Foreskin fibroblast (primary cell): Measurements from ENCODE around the genes ZNF429 and UQCRFS1.

GRCh38 chr19:20152496-20152927 lies 14.5 kb upstream of the ZNF486 start:
- RRBS = no CpG with 5 or more reads among the region's 15 CpGs

DNA sequence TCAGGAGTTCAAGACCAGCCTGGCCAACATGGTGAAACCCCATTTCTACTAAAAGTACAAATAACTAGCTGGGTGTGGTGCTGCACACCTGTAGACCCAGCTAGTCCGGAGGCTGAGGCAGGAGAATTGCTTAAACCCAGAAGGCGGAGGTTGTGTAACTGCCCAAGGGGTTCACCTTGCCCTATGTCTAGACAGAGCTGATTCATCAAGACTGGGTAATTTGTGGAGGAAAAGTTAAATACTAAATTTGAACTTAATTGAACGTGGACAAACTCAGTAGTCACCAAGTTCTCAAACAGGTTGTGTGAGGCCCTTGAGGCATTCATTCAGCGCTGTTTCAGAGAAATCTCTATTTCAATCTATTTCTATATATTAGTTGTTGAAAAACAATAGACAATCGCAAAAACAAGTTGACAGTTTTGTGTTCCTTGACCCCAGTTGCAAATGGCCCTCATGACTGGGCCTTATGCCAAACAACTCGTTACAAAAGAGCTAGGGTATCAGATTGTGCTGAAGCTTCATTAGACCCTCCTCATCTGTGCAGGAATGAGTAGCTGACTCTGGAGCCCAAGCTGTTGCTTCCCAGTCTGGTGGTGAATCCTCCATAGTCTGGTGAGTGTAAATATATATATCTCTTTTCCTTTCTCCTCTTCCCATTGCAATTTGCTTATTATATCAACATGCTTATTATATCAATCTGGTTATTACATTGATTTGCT lies 13.6 kb upstream of the ZNF486 start:
- RRBS = no CpG with 5 or more reads among the region's 6 CpGs

GRCh38 chr19:20284473-20284722 lies 117.4 kb downstream of the ZNF486 start:
- RRBS = no CpG with 5 or more reads among the region's 13 CpGs

DNA sequence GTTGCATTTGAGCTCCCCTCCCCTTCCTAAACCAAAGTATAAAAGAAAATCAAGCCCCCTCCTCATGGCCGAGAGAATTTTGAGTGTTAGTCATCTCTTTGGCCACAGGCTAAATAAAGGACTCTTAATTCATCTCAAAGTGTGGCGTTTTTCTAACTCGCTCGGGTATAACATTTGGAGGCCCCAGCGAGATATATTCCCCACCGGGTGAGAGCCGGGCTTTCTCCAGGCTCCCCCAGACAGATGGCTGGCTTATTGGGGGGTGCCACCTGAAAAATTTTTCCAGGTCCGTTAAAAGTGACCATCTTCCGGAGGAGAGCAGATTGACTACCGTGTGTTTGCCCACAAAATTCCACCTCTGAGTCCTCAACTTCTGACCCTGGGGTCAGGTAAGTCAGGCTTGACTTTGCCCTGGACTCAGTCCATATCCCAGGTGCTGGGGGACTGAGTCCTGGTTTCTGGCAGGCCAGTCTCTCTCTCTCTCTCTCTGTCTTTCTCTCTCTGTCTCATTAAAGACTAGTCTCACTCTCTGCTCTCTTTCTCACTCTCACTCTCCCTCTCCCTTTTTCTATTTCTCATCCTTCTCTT lies 195.5 kb downstream of the ZNF486 start:
- RRBS = 76% methylated on average over 3 of the region's 10 CpGs

- RRBS = no CpG with 5 or more reads among the region's 5 CpGs
Observed at GRCh38 chr19:20367942-20368437, 197.6 kb downstream of the ZNF737 start.

GRCh38 chr19:20612625-20612817 lies 46.9 kb upstream of the ZNF737 start:
- RRBS = no CpG with 5 or more reads among the region's 4 CpGs

GRCh38 chr19:21083774-21084194 lies 1.8 kb downstream of the ZNF714 start:
- RRBS = no CpG with 5 or more reads among the region's 2 CpGs

DNA sequence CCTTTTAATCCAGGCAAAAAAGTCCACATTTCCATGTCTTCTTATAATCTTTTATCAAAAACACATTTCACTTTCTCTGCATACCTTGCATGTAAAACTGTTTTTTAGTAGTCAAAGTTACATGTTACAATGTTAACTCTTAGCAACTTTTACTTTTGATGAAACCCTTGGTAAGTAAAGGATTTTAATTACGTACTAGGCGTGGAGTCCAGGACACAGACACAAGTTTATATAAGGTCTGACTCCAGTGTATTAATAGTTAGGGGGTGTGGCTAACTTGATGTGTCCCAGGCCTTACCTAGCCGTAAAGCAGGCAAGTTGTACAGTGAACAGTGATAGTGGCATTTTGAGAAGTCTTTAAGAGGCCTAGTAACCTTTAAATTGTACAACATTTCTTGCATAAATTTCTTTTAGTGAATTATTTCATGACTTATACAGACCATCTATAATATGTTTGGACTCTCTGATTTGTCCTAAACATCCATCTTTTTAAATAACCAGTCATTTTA lies 5.8 kb downstream of the ZNF714 start:
- RRBS = no CpG with 5 or more reads among the region's 3 CpGs

DNA sequence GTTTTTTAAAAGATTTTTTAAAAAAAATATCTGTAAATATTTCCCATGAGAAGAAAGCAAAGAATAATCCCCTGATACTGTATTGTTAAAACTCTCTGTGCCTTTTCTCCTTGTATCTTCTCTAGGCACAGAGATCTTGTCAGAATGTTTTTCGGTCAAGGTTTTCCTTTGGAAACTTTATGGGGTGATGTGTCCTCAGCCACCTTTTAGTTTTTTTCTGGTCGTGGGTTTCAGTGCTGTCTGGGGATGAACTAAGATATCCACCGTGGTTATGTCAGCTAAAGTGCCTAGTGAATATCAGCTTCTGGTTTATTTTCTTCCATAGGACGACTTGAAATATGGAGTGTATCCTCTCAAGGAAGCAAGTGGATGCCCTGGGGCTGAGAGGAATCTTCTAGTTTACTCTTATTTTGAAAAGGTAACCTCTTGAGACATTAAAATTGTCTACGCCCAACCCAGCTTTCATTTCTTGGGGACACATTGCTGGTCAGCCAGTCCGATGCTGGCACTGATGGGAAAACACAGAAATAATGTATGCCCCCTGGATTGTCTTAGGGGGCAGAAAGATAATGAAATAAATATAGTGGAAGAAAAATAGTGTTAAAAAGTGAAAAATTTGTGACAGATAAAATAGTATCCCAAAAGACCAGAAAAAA lies 1.5 kb downstream of the ZNF431 start:
- RRBS = no CpG with 5 or more reads among the region's 6 CpGs

GRCh38 chr19:21439110-21440190 lies 42.5 kb downstream of the ZNF493 start:
- RRBS = no CpG with 5 or more reads among the region's 11 CpGs

DNA sequence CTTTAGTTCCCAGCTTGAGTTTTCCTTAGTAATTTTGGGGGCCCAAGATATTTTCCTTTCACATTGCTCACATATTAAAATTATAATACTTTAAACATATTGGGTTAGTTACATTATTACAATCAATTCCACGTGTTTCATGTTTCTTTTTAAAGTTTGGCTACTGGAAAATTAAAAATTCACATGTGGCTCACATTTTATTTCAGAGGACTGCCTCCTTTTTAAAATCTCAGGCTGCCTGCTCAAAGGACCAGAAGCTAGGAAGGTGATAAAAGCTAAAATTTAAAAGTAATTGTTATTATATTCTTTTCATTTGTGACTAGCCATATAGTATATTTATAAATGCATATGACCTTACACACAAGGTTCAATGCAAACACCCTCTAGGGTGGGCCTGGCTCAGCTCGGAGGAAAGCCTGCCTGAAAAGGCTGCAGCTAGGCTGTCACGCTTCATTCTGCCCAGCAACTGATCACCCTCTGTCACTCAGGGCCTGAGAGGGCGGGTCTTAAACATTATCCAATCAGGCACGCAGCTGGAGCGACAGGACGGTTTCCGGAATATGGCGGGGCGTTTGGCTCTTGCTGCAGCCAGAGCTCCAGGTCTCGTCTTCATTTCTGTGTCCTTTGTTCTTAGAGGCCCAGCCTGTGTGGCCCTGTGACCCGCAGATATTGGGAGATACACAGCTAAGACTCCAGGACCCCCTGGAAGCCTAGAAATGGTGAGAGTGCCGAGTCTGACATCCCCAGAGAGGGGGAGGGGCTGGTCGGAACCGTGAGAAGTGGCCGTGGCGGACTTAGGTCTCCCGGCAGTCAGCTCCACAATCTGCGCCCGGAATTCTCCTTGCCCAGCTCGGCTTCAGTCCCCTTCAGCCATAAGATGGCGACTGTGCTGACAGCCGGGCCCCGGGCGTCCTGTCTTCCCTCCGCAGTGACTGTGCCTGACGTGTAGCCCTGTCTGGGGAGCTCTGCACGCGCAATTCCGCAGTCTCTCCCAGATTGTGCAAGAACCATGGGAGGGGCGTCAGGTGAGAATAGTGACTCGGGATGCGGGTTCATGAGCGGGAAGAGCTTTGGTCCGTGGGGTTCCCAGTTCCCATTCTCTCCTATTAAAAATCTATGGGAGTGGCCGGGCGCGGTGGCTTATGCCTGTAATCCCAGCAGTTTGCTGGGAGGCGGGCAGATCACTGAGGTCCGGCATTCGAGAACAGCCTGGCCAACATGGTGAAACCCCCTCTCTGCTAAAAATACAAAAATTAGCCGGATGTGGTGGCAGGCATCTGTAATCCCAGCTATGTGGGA lies at the start of gene ZNF429:
ZNF429 (plus strand) TSS at position 547 of the 1,299 bp plus-strand sequence.
- RRBS = 3% methylated on average over 2 of the region's 42 CpGs

DNA sequence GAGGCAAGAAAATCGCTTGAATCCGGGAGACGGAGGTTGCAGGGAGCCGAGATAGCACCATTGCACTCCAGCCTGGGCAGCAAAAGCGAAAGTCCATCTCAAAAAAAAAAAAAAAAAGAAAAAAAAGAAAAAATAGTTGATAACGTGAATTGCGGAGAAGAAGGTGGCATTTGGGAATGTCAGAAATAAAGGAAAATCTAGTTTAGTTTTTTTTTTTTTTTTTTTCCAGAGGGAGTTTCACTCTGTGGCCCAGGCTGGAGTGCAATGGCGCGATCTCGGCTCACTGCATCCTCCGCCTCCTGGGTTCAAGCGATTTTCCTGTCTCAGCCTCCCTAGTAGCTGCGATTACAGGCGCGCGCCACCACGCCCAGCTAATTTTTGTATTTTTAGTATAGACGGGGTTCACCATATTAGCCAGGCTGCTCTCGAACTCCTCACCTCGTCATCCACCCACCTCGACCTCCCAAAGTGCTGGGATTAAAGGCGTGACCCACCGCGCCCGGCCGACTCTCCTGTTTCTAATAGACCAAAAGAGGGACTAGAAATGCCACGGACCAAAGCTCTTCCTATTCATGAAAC lies 743 bp downstream of the ZNF43 start:
- RRBS = no CpG with 5 or more reads among the region's 27 CpGs

DNA sequence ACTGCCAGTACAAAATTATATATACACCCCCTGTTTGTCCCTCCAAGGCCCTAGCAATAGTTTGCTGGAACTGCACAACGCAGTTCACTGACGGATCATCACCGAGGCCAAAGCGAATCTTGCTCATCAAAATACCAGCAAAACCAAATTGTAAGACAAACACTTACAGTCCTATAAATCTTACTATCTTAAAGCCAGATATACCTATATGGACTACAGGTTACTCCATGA lies 104.4 kb upstream of the ZNF492 start:
- RRBS = no CpG with 5 or more reads among the region's 4 CpGs

GRCh38 chr19:24019319-24019771 lies 67.6 kb upstream of the ZNF254 start:
- RRBS = no CpG with 5 or more reads among the region's 6 CpGs

GRCh38 chr19:27761277-27761838 lies 1451.6 kb downstream of the UQCRFS1 start:
- RRBS = no CpG with 5 or more reads among the region's 3 CpGs

GRCh38 chr19:27775860-27776479 lies 1437.0 kb downstream of the UQCRFS1 start:
- RRBS = no CpG with 5 or more reads among the region's 8 CpGs

DNA sequence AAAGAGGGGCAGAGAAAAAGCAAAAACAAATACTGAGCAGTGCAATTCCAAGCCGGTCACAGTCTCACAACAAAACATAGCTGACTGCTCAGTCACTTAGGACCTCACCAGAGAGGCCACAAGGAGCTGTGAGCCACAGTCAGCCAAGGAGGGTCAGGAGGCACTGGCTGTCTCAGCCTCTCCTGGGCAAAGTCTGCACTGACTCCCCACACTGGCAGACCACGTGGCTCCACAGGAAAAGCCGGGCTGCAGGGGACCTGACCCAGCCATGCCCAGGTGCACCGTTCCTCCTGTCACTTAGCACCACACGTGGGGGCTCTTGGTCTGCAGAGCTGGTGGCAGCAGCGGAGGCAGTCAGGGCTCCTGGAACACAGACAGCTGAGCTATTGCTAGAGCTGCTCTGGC lies 744.3 kb downstream of the UQCRFS1 start:
- RRBS = no CpG with 5 or more reads among the region's 6 CpGs

DNA sequence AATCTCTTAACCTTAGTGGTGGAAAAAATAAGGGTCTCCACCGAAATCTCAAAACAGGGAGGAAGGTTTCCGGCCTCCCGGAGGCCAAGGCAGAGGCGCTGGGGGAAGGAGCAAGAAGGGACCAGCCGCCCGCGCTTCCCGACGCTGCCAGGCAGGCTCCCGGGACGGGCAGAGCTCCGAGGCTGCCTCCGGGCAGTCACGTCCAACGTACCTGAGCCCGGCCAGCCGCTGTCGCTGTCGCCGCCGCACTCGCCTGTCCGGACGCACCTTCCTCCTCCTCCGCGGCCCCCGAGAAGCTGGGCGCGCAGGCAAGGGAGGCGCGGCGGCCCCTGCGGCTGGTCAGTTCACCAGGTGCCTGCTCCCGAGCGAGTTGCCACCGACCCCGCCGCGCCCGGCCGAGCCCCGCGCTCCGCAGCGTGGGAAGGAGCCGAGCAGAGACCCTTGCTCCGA lies 419.6 kb downstream of the UQCRFS1 start:
- RRBS = 5% methylated on average over 24 of the region's 47 CpGs

DNA sequence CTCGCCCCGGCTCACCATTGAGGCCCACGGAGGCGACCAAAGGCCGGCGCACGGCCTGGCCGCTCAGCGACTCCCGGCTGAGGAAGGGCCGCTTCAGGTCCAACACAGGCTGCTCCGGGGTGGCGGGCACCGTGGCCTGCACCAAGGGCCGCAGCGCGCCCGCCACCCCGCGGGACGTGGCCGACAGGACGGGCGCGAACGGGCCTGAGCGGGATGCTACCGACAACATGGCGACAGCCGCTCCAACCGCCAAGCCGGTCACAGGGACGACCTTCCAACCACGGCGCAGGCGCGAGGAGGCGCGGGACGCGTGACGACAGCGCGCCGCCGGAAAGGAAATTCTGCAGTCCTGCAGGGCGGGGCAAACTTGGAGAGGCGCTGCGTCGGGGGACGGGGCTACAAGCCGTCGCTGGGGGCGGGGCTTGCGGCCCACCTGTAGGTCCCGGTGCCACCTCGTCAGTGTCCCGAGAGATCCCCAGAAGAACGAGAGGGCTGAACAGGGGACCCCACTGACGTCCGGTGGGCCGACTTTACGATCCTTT lies at the start of gene UQCRFS1:
UQCRFS1 (minus strand) TSS at position 262 of the 542 bp plus-strand sequence.
- RRBS = under 1% methylated on average over 24 of the region's 63 CpGs

GRCh38 chr19:29247729-29248296 lies 34.9 kb upstream of the UQCRFS1 start:
- RRBS = no CpG with 5 or more reads among the region's 10 CpGs